Islet of Langerhans (tissue), 1 donor: Measurements from ENCODE around the gene MYO1A.

GRCh38 chr12:56635821-56636277 is 5.7 kb upstream of the BAZ2A start:
- RRBS: 0% methylated on average over 1 of the region's 11 CpGs

DNA sequence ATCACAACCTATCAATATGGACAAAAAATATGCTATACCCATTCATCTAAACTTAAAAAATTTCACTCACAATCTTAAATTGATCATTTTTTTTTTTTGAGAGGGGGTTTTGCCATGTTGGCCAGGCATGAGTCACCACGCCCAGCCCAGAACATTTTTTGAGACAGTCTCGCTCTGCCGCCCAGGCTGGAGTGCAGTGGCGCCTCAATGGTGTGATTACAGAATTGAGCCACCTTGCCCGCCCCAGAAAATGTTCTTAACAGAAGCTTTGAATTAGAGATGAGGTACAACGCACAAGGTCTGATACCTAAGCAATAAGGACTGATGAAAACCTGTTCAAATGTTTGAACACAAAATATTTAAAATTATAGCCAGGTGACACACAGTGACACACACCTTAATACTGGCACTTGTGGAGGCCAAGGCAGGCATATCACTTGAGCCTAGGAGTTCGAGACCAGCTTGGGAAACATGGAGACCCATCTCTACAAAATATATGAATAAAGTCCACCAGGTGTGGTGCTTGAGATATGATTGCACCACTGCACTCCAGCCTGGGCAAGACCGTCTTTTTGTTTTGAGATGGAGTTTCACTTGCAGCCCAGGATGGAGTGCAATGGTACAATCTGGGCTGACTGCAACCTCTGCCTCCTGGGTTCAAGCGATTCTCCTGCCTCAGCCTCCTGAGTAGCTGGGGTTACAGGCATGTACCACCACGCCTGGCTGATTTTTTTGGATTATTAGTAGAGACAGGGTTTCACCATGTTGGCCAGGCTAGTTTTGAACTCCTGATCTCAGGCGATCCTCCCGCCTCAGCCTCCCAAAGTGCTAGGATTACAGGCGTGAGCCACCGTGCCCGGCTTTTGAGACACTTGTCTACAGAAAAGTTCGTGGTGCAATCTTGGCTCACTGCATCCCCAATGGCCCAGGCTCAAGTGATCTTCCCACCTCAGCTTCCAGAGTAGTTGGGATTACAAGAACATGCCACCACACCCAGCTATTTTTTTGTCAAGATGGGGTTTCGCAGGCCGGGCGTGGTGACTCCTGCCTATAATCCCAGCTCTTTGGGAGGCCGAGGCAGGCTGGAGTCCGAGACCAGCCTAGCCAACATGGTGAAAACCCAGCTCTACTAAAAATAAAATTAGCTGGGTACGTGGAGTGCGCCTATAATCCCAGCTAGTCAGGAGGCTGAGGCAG is 16.2 kb upstream of the ATP5F1B start:
- RRBS: no CpG with 5 or more reads among the region's 23 CpGs

DNA sequence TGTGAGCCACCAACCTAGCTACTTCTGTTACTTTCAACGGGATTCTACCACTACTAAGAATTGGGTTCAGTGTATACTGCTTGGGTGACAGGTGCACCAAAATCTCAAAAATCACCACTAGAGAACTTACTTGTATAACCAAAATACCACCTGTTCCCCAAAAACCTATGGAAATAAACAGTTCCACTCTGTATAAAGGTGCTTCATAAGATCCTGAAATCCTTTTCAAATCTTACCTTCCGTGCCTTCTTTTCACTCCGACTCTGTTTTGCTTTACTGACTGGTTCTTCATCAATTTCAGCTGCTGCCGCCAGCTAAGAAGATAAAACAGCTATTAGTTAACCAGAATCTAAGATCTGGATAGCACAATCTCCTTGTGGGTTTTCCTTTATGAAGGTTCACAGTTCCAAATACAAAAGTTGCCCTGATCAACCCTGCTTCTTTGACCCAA is 10.9 kb downstream of the NACA start:
- RRBS: no CpG with 5 or more reads among the region's 4 CpGs

GRCh38 chr12:56838729-56839263 is 75.7 kb downstream of the HSD17B6 start:
- RRBS: no CpG with 5 or more reads among the region's 4 CpGs

DNA sequence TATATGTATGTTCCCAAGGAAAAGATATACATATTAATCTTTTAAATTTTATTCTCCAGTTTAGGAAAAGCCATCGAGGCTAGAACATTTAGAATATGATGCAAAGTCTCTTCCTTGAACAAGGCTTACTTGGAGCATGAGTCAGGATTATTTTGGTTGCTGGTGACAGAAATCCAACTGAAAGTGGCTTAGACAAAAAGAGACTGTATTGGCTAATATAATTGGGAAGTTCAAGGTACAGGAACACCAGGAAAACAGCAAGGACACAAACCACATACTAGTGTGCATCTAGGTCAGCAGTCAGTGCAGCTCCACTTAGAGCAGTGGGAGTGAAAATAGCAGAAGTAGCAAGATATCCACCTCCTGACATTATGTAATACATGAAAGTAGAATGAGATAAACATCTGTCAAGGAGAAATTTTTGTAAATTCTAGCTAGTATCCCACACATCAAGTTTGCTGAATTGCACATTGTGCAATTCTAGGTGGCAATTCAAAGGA is 57.1 kb downstream of the SDR9C7 start:
- RRBS: no CpG with 5 or more reads among the region's 1 CpG

- RRBS: no CpG with 5 or more reads among the region's 4 CpGs
Measured at GRCh38 chr12:57049774-57050447, at the start of gene MYO1A. MYO1A (minus strand) TSS chr12:57050129.

GRCh38 chr12:57086538-57087027 is 2.3 kb upstream of the NAB2 start:
- RRBS: no CpG with 5 or more reads among the region's 16 CpGs

GRCh38 chr12:57095582-57095962 is 6.7 kb downstream of the NAB2 start:
- RRBS: no CpG with 5 or more reads among the region's 5 CpGs

GRCh38 chr12:57095963-57096769 is 7.3 kb downstream of the NAB2 start:
- RRBS: no CpG with 5 or more reads among the region's 7 CpGs

- RRBS: 90% methylated on average over 2 of the region's 10 CpGs
Measured at GRCh38 chr12:57105399-57105862, 5.7 kb downstream of the STAT6 start.

- RRBS: 20% methylated on average over 6 of the region's 12 CpGs
Measured at GRCh38 chr12:57129236-57129940, 1.1 kb downstream of the LRP1 start.

DNA sequence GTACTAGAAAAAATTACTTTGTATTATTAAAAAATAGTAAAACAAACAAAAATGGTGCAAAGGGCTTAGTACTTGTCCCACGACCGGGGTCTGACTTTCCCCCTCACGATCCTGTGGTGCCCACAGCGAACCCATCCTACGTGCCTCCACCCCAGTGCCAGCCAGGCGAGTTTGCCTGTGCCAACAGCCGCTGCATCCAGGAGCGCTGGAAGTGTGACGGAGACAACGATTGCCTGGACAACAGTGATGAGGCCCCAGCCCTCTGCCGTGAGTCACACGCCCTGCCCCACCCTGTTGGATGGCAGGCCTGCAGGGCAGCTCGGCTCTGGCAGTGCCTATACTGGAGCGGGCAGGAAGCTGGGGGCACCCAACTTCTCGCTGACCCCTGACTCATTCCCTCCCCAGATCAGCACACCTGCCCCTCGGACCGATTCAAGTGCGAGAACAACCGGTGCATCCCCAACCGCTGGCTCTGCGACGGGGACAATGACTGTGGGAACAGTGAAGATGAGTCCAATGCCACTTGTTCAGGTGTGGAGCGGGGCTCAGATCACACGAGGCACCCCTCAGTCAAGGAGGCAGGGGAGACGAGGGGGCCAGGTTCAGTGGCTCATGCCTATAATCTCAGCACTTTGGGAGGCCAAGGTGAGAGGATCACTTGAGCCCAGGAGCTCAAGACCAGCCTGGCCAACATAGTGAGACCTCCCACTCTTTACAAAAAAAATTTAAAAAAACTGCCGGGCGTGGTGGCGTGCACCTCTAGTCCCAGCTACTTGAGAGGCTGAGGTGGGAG is 37.6 kb downstream of the LRP1 start:
- RRBS: no CpG with 5 or more reads among the region's 28 CpGs

DNA sequence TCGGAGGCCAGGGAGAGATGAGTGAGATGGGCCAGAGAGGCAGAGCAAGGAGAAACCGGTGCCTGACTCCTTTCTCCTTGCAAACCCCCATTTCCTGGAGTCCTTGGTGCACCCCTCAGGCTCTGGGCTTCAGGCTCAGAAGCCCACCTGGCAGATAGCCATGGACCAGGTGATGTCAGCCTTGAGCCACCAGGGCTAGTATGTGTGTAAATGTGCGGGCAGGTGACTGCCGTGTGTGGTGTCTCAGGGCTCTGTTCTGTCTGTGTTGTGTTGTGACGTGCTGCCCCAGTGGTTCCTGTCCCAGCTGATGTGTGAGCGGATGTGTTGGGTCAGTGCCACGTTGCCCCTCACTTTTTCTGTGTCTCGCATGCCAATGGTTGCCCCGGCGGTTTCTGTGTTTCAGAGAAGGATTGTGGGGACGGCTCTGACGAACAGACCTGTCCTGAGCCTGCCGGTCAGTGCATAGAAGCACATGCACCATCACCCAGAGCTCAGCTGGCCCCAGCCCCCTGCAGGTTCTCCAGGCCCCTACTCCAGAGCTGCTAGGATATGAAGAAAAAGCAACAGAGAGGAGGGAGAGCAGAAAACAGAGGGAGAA is 39.6 kb downstream of the LRP1 start:
- RRBS: 85% methylated on average over 5 of the region's 13 CpGs

DNA sequence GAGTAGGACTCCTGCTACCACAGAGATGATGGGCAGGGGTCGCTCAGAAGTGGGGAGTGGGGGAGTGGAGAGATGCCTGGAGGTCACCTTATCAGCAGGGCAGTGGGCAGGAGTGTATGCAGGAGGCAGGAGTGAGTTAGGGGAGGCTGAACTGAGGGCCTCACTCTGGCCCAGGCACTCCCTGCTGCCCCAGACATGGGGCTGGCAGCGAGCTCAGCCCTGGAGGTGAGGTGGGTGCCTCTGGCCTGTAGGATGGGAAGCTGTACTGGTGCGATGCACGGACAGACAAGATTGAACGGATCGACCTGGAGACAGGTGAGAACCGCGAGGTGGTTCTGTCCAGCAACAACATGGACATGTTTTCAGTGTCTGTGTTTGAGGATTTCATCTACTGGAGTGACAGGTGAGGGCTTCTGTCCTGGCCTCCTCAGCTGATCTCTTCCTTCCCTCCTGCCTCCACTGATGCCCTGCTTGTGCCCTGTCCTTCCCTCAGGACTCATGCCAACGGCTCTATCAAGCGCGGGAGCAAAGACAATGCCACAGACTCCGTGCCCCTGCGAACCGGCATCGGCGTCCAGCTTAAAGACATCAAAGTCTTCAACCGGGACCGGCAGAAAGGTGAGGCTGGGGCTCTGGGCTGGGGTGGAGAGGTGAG is 31.9 kb upstream of the NXPH4 start:
- RRBS: 97% methylated on average over 3 of the region's 18 CpGs

- RRBS: no CpG with 5 or more reads among the region's 21 CpGs
Measured at GRCh38 chr12:57202264-57202644, 14.3 kb upstream of the NXPH4 start.

DNA sequence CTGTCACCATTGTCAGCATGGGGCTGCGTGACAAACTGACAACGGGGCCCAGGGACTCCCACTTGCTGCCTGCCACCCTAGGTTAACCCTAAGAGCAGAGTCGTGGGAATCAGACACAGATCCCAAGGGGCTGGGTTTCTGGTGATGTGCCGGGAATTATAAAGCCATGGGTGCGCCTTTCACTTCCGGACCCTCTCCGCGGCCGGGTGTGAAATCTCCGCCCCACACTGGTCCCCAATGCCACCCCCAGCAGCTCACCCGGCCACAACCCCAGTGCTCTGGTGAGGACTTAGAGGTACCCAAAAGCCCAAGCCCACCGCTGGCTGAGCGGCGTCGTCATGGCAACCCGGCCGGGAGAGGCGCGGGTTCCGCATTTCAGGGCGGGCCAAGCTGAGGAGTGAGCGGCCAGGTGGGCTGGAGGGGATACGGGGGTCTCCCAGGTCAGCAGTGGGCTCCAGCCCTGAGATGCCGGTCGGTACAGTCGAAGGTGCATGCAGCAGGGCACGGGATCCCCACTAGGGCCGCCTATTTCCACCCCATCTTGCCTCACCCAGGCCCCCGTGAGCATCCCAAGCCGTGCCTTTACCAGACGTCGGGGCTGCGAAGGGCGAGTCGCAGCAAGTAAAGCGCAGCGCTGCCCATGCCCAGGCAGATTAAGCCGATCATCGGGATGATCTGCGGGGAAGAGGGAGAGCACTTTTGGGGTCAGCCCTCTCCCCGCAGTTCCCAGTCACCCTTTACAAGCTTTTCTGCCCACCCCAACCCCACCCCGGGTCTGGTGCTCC is 705 bp downstream of the NDUFA4L2 start:
- RRBS: 81% methylated on average over 6 of the region's 42 CpGs

- RRBS: no CpG with 5 or more reads among the region's 8 CpGs
Measured at GRCh38 chr12:57259209-57260092, 8.5 kb upstream of the STAC3 start.

- RRBS: no CpG with 5 or more reads among the region's 3 CpGs
Measured at GRCh38 chr12:57408474-57408854, 22.4 kb downstream of the R3HDM2 start.

DNA sequence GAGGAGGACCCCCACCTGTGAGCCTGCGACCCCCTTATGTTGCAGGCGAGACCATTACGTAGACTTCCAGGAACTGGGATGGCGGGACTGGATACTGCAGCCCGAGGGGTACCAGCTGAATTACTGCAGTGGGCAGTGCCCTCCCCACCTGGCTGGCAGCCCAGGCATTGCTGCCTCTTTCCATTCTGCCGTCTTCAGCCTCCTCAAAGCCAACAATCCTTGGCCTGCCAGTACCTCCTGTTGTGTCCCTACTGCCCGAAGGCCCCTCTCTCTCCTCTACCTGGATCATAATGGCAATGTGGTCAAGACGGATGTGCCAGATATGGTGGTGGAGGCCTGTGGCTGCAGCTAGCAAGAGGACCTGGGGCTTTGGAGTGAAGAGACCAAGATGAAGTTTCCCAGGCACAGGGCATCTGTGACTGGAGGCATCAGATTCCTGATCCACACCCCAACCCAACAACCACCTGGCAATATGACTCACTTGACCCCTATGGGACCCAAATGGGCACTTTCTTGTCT is 1.4 kb downstream of the INHBE start:
- RRBS: no CpG with 5 or more reads among the region's 8 CpGs

DNA sequence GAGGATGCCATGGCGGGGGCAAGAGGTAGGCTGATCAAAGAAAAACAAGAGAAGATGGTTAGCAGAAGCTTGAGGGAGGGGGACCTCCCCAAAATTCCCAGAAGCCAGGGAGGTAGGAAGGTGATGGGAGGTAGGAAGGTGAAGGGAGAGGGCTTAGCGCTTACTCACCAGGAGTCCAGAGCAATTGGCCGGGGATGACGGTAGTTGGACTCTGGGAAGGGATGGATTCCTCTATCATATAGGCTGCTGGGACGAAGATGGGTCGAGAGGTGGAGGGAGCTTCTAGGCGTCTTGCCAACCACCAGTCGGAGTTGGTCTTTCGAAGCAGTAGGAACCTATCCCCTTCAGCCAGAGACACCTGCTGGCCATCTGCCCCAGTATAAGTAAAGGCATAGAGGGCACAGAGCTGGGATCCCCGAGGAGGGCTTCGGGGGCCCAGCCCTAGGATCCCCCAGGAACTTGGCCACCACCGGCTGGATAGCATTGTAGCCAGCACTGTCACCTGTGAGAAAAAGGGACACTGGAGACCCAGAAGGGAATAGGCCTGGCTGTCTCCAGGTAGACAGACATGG is 657 bp downstream of the ARHGAP9 start:
- RRBS: no CpG with 5 or more reads among the region's 12 CpGs